ENCODE measurements around a stretch of chr15.

DNA sequence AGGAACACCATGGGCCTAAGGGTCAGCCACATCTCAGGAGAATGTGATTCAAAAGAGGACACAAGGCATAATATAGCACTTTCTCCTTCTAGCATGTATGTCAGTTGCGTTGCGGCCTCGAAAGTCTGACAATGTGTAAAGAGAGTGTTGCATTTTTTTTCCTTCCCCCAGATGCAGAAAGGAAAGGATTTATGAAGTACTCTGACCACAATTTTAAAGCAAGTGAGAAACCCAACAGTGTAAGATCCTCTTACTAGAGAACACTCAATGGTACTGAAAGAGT, 31.9 kb upstream of the TCF12 start:
- PRO-cap, result no peak

DNA sequence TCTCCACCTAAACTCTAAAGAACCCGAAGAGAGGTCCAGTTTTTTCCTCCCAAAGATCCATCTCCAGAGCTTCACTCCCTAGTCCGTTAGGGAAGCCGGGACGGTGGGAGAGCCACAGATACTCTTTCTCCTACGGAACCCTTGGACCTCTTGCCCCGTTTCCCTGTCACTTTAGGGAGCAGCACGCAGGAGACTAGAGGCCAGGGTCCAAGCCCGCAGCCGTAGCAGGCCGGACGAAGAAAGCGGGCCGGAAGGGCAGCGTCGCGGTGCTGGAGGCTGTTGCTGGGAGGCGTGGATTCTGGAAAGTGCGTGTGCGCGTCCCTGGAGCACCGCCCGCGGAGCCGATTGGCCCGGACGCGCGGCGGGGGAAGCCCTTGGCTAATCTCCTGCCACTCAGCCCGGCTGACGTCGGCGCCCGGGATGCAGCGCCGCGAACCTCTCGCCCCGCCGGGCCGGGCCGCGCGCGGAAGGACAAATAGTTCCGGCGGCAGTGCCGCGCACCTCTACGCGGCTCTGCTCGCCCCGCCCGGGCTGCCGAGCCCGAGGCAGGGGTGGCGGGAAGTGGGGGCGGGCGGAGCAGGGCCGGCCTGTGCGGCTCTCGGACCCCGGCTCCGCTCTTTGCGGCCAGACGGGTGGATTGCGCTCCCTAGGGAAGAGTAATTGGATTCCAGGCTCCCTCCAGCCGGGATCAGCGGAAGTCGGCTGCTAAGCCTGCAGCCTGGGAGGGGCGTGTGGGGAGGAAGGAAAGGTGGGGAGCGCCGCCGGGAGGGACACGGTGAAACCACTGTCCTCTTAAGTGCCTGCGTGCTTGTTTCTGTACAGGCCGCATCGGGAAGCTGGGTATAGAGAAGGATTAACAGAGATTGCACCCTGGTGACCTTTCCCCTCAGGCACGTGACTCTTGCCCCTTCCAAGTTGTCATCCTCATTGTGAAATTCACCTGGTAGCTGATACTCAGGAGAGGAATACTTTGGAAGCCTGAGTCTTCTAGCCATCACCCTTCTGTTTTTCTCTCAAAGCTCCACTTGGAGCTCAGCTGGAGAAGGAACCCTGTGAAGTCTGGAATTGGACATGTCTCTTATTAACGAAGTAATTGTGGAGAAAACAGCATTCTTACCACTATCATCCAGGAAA, 31.2 kb upstream of the TCF12 start:
- PRO-cap, result bidirectional peak, plus-strand start at position 478 of the sequence, minus-strand start at position 244 of the sequence; bidirectional peak, plus-strand start at position 745 of the sequence, minus-strand start at position 697 of the sequence

DNA sequence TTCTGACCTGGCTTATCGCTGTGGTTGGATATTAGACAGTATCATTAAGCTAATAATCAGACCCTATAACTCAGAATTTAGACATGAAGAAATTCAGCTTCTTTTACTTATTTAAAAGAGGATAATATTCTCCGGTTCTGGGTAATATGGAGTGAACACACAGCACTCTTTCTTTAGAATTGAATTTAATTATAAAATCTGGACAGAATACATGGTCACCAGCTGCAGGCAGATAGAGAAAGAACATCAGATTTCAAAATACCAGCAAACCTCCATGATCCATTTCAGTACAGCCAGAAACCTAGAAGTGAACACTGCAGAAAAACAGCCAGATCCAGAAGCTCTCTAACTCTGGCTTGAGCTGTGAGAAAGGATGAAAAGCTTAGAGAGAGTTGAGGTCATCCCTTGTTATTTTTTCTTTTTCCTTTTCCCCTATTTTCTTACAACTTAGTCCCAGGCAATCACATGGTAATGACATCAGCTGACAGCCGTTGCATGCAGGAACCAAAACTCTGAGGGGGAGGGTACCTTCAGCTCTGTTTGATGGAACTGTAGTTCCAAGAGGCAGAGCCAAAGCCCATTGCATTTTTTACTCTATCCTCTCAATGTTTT, 113.1 kb downstream of the TCF12 start:
- PRO-cap, result no peak

DNA sequence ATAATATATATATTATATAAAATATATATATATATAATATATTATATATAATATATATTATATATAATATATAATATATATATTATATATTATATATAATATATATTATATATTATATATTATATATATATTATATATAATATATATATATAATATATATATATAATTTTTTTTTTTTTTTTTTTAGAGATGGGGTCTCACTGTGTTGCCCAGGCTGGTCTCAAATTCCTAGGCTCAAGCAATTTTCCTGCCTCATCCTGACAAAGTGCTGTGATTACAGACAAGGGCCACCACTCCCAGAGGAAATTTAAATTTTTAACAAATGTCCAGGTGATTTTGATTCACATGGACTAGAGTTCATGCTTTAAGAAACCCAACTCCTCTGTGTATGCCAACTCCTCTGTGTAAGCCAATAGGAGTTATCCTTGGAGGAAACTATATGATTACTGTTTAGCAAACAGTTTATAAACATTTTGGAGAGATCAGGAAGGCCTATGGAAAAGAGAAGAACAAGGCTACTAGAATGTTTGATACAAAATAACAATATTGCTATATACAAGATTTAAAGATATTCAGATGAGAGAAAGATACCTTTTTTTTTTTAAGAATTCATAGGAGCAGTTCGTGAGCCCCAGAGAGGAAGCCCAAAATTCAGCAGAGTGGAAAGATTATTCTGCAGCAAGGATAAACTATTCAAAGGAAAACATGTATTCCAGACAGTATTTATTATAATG, 205.5 kb upstream of the CGNL1 start:
- PRO-cap, result no peak

DNA sequence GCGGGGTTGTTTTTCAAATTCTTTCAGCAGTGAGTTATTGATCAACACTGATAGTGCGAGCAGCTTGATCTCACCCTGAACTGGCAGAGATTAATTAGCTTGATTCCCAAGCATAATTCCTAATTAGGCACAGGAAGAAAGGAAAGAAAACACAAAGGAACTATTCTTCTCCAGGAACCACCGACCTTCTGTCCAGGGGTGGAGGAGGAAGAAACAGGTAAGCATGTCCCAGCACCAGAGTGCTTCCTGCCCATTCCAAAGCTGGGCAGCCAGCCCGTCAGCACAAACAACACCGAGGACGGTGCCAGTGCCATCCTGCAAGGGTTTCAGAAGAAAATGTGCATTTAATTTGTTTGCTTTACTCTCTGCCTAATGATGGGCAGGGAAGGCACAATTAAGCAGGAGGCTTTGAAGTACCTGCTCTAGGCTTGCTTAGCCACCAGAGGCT, 79.5 kb upstream of the CGNL1 start:
- PRO-cap, result no peak

DNA sequence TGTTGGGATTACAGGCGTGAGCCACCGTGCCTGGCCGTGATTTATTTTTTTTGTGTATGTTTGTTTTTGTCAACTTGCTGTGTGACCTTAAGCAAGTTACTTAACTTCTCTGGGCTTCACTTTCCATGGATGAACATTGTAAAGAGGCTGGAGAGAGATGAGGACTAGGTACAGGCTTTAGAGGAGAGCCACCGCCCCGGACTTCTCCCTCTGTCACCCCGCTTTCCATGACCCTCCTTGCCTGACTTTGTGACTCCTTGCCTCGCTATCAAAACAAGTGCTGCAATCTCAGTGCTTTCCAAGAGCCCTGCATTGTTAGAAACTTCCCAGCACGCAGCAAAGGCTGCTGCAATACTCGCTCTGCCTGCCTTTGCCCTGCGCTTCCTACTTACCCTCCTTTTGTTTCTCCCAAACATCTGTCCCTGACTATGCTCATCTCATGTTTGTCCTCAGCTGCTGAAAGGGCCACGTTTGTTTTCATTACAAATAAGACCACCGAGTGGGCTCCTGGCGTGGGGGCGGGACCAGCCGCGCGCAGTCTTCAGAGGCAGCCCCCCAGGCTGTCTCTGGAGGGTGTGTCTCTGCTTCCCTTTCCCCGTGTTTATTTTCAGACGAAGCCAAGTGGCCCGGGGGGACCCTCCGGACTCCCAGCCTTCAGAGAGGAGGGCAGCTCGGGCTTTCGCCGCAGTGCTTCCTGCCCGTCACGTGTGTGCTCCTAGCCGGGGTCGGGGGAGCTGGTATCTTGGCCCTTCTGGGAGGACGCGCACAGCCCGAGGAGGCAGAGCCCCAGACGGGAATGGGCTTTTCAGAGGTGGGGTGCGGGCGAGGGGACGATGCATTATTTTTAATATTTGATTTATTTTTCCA, 70.2 kb upstream of the CGNL1 start:
- PRO-cap, result unidirectional peak, plus-strand start at position 351 of the sequence

DNA sequence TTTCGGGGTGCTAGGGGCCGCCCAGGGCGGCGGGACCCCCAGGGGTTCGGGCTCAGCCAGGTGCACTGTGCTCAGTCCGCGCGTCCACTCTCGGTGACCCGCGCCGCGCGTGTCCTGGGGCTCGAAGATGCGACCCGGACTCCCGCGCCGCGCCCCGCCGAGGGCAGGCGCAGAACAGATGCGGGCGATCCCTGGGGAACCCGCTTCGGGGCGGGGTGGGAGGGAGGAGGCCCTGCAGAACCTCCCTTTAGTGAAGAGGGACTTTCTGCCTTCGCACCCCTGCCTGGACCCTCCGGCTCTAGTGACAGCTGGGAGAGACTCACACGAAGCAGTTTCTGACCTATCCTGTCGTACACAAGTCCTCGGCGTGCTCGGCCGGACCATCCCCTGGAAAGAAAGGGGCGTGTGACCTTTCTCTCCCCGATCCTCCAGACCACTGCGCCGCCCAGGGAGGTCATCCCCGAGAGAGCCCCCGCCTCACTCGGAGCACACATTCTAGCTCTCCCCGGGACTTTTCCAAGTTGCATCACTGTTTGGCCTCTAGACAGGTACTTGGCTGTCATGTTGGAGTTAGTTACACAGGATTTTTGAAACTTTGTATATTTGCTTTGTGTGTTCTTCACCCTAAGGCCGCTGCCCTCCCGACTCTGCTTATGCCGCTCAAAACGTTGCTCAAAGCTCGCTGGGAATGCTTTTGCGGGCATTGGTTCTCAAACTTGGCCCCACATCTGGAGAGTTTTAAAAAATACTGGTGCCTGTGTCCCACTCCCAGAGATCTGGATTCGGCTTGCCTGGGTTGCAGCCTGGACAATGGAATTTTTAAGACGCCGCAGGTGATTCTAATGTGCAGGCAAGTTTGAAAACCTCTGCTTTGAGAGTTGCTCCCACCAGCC, 559 bp downstream of the CGNL1 start:
- PRO-cap, result bidirectional peak, plus-strand start at position 411 of the sequence, minus-strand start at position 176 of the sequence; unidirectional peak, minus-strand start at position 438 of the sequence

GRCh38 chr15:57469052-57469600, 92.8 kb downstream of the CGNL1 start:
- PRO-cap, result no peak

GRCh38 chr15:57505833-57506593, 85.7 kb upstream of the MYZAP start:
- PRO-cap, result bidirectional peak, plus-strand start at chr15:57506240, minus-strand start at chr15:57506028

DNA sequence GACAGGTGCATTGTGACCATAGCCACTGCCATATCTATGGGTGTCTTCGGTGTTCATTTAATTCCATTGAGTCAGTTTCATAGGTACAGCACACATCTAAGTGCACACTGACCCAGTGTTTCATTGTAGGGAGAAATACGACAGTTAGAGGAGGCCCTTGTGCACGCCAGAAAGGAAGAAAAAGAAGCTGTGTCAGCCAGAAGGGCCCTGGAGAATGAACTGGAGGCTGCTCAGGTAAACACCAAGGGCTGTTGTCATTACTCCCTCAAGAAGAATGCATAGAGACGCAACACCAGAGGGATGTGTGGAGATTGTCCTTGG, 73.5 kb upstream of the MYZAP start:
- PRO-cap, result no peak

DNA sequence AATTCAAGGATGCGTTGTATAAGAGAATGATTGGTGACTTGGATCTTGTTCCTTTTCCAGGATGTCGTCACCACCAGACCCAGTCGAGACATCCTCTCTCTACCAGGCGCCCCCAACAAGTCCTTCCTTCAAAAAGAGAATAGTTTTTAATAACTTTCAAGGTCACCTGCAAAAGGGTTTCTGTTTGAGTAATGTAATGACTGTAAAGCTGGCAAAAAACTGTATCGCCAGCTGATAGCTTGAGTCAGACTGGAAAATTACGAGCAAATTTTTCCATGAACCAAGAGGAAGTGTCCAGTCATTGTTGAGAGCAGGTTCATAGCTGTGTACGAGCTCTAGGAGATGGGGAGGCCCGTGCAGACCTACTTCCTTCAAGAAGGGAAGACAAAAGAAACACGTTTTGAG, 30.4 kb upstream of the MYZAP start:
- PRO-cap, result no peak

DNA sequence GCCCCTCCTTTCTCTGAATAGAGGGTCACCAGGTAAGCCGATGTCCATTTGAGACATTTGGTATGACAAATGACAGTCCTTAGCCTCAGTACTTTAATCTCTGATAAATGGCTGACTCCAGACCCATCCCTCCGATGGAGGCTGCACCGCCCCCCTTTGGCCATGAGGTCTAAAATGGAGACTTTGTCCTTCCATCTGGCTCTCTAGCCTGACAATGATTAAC, 10.9 kb upstream of the MYZAP start:
- PRO-cap, result no peak

- PRO-cap, result no peak
These were observed 26.3 kb downstream of the MYZAP start for GRCh38 chr15:57617966-57618362.

DNA sequence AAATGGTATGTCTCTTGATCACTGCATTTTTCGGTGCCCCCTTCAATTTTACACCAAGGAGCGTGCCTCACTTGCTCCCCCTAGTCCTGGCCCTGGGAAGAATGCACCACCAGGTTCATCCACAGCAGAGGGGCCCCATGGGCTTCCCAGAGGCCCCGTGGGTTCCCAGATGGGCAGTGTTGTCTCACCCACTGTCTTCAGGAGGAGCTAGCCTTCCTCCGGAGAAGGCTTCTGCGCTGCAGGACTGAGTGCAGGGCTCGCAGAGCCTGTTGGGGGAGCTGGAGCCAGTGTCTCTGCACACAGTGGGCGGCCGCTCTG, 45.9 kb downstream of the POLR2M start:
- PRO-cap, result no peak

DNA sequence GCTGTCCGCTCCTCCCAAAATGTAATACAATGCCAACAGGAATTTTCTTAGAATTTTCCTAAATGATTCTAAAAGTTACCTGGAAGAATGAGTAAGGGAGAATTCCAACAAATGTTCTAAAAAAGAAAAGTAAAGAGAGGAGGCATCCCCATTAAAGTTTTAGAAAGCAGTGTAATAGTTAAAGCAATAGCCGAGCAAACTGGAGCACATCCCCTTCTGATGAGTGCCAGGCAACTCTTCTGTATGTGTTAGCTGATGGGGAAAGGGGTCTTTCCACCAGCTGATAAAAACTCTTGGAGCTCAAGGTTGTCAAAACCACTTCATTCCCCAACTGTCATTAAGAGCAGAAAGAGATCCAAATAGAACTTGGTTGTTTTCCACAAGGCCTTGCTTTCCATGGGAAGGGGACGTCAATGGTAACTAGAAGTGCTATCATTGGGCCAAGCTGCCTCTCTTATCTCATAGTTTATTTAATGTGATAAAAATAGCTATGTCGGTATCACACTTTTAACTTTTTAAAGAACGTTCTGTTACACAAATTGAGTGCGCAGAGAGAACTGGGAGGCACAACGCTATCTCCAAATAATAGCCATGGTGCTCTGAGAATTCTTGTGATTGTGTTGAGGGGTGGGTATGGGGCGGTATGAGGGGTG, 116.9 kb downstream of the POLR2M start:
- PRO-cap, result no peak

DNA sequence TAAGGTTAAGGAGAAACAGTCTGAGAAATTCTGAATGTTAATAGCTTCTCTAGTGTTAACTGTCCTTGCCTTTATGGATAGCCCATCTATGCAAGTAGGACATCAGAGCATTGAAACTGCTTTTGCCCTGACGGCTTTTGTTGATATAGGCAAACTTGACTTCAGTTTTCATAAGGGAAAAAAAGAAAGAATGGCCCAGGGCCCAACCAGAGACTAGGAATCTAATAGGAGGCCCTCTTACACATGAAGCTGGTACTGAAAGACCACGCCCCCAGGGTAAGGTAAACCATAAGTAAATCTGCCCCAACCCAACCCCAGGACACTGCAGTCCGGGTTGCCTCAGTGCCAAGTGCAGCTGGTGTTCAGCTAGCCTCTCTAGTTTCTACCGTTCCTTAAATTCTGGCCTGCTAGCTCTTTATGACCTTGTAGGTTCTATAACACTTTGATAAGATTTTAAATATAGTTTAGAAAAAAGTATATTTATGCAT, 136.7 kb downstream of the AQP9 start:
- PRO-cap, result no peak

DNA sequence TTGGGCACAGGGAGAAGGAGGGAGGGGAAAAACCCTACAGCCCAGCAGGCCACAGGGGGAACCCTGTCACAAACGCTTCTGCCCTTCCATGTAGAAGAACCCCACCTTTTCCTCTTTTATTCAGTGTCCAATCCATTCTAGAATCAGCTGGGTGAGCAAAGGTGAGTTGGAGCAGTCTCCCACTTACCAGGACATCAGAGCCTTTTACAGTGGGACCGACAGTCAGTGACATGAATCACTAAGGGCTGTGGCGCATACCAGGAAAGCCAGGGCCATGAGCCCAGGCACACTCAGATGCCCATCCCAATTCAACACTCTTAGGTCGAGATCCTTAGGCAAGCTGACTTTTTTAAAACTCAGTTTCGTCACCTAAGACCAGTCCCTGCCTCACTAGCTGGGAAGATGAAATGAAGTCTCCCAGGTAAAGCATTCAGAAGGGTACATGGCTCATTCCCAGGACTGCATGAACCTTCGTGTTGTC, 146.1 kb downstream of the AQP9 start:
- PRO-cap, result no peak

DNA sequence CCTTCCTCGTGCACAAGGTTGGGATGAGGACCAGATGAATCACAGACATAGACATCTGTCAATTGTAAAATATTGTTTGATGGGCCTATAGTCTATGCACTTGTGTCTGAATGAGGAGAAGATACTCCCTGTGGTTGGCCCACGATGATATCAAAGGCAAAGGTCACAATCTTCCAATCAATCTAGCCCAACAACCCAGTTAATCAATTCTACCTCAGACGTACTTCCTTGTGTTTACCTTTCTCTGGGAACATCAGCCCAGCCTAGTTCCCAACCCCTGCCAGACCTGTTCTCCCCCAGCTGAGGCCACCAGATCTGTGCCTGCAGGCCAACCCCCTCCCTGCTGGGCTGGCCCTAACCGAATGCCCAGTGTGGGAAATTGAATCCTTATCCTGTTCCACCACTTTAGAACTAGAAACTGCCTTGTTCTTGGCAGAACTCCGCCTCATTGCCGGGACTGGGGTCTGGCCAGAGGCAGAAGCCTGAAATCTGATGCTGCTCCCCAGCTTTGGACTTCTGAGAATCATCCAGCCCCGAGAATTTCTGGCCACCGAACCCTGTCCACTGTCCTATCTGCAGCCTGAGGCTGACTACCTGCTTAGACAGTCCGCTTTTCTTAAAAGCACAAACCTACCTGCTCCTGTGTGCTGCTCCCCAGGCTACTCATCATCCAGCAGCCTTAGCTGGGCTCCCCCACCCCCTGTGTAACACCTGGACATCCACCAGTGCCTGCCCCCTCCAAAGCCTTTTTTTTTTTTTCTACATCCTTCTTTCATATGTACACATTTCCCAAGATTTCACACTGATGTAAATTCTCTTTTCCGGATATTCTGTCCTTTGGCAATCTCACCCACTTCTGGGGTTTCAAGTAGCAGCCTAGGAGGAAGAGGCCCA, 101.5 kb upstream of the LIPC start:
- PRO-cap, result no peak

- PRO-cap, result no peak
These were observed 29.9 kb upstream of the LIPC start for GRCh38 chr15:58401764-58402443.

DNA sequence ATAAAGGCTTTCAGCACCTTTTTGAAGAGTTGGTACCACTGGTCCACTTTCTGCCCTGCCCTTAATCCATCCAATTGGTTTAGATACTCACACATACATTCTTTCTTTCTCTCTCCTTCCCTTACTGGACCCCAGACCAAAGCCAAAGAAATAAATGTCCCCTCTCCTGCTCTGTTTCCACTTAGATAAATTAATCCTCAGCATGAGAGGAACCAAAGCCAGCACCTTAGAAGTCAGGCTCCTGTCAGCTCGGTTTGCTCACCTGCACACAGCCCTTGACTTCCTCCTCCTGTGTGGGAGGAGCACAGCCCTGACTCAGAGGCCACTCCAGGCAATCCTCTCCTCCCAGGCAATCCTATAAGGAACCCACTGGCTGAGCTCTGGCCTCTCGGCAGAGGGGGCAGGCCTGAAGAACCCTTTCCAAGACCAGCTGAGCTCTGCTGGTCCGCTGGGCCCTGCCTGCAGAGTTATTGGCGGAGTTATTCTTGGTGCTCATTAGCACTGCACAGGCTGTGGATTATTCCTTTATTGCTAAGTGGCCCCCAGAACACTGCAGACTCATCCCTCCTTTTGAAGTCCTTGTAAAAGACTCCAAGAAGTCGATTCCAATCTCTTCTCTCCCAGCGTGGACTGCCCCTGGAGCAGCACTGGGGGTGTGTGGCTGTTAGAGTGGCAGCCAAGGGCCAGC, 30.8 kb downstream of the LIPC start:
- PRO-cap, result bidirectional peak, plus-strand start at position 334 of the sequence, minus-strand start at position 256 of the sequence